Metastatic Lung Carcinoma in the Adrenal Gland (tissue), 1 donor: ENCODE data around the genes ADAMTSL2 and SARDH.

DNA sequence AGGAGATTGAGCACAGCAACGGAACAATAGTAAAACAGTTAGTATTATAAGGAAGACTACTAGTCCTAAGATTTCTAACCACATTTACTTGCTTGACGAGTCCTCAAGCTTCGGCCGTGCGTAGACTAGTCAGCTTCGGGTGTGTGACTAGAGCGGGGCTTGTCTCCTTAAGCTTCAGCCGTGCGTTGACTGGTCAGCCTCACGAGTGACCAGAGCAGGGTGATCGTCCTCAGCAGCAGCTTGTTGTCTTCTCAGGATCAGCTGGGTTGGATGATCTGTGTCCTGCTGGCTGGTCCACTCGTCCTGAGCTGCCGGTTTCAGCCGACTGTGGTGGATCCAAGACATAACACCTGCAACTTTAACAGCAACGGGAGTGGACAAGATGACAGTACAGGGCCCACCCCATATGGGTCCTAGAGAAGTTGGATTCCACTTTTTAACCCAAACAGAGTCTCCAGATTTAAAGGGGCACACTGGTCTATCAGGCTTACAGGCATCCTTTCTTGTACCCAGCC lies 16.7 kb downstream of the CEL start:
- PRO-cap, result no peak

DNA sequence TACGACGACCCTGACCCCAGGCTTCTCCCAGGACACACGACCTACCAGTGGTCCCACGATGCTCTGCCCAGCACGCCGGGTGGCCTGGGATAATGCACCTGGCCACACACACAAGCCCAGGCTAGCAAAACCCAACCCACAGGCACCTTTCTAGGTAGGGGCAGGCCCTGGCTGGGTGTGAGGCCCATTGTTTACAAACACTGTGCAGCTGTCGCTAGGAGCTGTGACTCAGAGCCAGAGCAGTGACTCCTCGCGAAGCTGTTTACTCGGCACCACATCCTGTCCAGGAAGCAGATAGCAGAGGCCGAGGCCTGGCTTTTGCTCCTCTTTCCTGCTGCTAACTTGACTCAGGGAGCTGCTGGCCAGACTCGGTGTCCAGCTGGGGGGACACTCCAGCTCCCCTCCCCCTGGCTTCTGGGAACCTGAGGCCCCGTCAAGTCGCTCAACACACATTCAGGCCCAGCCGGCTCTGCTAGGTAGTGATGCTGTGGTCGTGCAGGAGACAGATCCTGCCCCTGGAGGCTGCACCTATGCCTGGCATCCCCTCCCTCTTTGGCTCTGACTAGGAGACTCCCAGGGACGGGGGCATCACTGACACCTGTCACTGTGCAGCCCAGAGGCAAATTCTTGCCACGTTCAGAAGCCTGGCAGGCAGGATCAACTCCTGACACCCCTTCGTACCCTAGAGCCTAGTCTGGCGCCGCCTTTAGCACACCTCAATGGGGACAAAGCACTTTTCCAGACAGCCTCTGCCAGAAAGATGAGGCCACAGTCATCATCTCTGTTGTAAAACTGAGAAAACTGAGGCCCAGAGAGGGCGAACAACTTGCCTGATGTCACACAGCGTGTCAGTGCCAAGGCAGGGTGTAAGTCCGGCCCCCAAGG lies 12.9 kb upstream of the RALGDS start:
- PRO-cap, result unidirectional peak, plus-strand start at position 293 of the sequence; unidirectional peak, plus-strand start at position 345 of the sequence

DNA sequence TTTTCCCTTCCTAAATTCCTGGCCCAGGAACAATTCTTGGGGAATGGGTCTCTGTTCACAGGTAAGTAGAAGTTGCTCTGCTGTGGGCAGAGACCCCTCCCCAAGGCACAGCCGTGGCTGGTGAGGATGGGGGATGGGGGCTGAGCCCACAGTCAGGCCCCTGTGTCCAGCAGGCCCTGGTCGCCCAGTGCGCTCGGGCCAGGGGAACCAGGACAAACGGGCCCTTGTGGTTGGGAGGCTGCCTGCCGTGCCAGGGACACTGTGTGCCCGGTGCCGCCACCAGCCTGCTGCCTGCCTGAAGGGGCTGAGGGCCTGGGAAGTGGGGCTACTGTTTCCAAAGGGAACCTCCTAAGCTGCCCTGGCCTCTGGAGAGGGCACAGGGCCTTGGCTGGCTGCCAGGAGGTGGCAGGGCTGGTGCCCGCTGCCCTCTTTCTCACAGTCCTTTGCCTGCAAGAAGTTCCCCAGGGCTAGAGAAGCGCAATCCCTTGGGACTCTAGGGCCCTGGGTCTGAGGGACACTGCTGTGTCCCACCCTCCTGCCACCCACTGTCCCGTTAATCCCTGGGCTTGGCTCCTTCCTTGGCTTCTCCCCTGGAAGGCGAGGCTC lies 16.8 kb upstream of the RALGDS start:
- PRO-cap, result no peak

DNA sequence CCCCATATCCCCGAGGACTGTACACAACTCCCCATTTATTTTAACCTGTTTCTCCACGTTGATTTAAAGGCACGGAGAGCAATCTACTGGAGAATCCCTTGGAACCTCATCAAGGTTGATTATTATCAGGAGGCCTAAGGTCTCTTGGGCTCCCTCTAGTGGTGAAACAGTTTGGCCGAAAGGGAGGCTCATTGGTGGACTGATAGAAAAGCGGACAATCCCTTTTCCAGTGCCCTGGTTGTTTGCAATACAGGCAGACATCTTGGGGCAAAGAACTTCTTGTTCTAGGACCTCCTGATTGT lies 16.2 kb upstream of the GBGT1 start:
- PRO-cap, result no peak

GRCh38 chr9:133199161-133200624 lies 9.4 kb downstream of the OBP2B start:
- PRO-cap, result unidirectional peak, minus-strand start at chr9:133200093

- PRO-cap, result no peak
Measured at GRCh38 chr9:133225350-133225896, 16.4 kb upstream of the OBP2B start.

- PRO-cap, result unidirectional peak, minus-strand start at chr9:133239186; unidirectional peak, minus-strand start at chr9:133239246
Measured at GRCh38 chr9:133239059-133239438, 30.0 kb upstream of the OBP2B start.

- PRO-cap, result no peak
Measured at GRCh38 chr9:133282458-133282857, 53.5 kb downstream of the SURF6 start.

- PRO-cap, result unidirectional peak, minus-strand start at chr9:133341903
Measured at GRCh38 chr9:133341652-133342258, 5.8 kb upstream of the SURF6 start.

GRCh38 chr9:133348321-133348514 lies 200 bp downstream of the RPL7A start:
- PRO-cap, result no peak

- PRO-cap, result no peak
Measured at GRCh38 chr9:133371250-133372427, 4.2 kb downstream of the SURF4 start.

- PRO-cap, result no peak
Measured at GRCh38 chr9:133527420-133528166, 2.8 kb upstream of the MYMK start.

GRCh38 chr9:133534368-133534950 lies at the start of gene ADAMTSL2:
TSS of gene ADAMTSL2 (plus strand) at chr9:133534704.
- PRO-cap, result no peak

- PRO-cap, result no peak
Measured at GRCh38 chr9:133588293-133588653, 20.9 kb downstream of the FAM163B start.

DNA sequence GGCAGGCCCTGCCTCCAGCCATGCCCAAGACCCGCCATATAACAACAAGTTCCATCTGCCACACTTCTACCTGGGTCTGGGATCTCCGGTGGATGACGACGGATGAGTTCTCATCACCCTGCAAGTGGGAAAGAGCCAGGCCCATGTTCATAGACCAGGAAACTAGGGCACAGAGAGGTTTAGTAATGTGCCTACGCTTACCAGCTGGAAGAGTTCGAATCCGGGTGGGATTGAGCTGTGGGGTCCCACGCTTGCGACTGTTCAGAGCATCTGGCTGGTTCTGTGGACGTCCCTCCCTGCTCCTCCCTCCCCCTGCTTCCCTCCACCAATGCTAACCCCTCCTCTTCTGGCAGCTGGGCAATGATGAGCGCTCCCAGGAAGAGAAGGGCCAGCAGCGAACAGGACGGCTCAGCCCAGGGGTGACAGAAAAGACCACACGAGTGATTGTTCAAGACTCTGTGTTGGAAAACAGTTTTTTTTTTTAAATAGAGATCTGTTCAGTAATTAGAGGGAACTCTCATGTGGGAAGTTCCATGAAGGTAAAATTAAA lies 7.0 kb downstream of the FAM163B start:
- PRO-cap, result no peak

GRCh38 chr9:133737979-133739108 lies at the start of gene SARDH:
TSS of gene SARDH (minus strand) at chr9:133738352.
- PRO-cap, result no peak

DNA sequence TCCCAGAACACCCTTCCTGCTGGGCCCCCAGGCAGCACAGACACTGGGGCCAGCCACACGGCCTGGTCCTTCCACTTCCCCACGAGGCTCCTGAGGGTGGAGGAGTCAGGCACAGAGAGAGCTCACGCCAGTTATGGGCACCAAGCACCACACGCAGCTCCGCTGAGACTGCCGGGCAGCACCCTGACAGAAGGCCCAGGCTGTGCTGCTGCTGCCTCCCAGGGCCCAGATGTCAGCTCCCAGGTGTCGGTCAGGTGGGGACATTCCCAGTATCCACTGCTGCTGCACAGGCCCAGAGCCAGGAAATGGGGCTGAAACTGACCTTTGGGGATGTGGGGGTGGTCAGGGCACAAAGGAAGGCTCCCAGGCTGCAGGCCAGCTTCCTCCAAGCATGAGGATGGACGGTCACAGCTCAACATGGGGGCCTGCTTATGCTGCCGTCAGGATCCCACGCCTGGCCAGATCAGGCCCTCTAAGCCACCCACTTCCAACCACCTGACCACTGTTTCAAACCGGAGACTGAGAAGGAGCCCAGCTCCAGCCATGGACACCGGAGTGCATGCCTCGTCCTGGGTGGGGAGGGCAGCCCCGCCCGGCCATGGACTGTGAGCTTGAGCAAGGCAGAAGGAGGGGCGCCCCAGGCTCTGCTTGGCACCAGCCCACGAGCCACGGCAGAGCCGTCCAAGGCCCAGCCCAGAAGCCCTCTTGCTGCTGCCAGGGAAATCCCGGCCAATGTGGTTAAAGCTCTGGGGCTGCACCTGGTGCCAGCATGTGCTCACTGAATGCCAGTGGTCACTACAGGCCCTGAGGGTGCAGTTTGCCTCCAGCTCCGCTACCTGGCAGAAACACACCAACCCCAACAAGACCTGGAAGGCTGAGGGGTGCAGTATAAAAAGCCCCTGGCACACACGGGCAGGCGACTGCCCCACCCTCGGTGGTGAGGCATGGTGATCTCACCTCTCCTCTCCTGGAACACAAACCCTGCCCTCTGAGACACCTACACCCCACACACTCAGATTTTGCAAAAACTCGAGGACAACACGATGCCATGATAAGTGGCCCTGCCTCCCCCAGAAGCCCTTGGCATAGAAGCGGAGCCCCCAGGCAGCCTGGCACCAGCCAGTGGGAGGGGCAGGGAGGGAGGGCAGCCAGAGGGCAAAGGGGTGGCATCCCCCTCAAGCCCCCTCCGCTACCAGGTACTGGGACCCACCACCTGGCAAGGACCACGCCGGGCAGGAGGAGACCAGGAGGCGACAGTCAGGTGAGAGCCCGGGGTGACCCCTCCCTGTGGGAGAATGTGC lies 11.9 kb downstream of the BRD3 start:
- PRO-cap, result no peak

DNA sequence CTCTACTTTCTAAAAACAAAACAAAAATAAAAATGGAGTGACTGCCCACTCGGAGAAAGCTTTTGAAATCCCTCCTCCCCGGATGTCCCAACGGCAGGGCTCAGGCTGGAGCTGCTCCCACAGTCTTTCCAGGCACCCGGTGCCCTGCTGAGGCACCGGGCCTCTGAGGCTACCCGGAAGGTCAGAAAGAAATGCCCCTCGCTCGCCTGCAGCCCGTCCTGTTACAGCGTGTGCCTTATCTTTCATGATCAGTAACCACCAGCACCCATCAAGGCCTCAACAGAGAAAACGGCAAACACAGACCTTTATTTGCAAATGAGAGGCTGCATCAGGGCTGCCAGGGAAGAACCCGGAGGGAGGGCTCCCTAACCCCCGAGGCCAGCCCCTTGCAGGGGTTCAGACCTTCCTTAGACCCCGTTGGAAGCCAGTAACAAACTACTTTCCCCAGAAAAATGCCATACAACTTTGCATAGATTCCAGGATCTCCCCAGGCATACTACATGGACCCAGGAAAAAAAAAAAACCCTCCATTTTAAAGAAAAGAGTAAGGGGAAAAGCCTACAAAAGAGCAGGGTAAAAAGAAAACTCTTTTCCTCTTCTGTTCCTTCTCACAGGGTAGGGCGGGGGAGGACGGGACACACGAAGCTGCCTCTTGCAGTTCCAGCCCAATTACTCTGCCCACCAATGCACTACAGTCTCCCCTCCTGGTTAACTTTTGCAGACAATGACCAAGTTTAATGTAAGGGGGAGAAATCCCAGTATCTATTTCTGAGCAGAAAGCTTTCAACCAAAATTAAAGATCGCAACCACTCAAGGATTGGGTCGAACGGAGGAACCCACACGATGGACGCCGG lies 1.5 kb downstream of the BRD3 start:
- PRO-cap, result unidirectional peak, plus-strand start at position 619 of the sequence

DNA sequence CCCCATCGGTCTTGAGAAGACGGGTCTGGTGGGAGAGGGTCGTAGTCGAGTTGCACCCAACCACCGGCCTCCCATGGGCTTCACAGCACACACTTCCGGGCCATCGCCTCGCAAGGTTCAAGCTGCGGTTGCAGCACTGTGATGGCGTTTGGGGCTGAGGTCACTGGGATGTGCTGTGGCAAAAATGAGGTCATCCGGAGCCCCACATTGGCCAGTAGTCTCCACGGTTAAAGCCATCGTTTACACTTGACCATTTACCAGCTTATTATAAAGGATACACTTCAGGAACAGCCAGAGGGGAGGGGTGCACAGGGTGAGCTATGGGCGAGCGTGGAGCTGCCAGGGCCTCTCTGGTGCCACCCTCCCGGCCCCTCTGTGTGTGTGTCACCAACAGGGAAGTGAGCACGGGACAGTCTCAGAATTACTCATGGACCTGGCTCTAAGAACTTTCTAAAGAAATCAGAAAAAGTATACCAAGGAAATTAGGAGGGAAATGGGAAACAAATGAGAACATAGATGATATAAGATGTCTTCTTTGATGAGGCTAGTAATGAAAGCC lies 13.4 kb downstream of the WDR5 start:
- PRO-cap, result no peak

GRCh38 chr9:134169488-134170270 lies 33.8 kb downstream of the WDR5 start:
- PRO-cap, result no peak